ENCODE measurements around a stretch of chr14.

GRCh38 chr14:68679695-68680231 is 113.1 kb downstream of the ZFP36L1 start:
- PRO-cap, 3 experiments = no peak in any of the 3 experiments
- RAMPAGE, long total RNA, 2 experiments = no peak in any of the 2 experiments
- RRBS = no CpG with 5 or more reads among the region's 6 CpGs

DNA sequence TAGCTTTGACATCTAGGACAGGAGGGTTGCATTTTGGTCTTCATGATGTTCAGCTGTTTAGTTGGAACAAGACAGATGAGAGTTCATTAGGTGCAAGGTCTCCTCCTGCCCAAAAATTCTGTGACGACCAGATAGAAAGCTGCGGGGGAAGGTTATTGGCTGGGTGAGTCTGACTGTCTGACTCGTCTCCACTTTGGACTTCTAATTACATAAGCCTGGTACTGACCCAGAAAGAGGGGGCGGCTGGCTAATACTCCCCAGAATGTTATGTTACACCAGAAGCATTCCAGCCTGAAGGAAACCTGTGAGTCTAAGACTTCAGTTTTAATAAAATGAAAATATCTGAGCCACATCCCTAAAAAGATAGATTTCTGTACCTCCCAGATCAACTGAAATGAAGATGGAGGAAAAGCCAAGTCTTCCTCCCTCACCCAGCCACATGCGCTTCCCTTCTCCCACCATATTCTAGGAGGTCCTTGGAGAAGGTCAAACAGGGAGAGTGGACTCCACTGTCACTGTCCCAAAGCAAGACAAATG is 29.3 kb downstream of the ZFP36L1 start:
- PRO-cap, 3 experiments = no peak in any of the 3 experiments
- RAMPAGE, long total RNA, 2 experiments = no peak in any of the 2 experiments
- RRBS = no CpG with 5 or more reads among the region's 5 CpGs

GRCh38 chr14:68771648-68772269 is 21.1 kb downstream of the ZFP36L1 start:
- PRO-cap, 3 experiments = no peak in any of the 3 experiments
- RAMPAGE, long total RNA, 2 experiments = no peak in any of the 2 experiments
- RRBS = no CpG with 5 or more reads among the region's 12 CpGs

DNA sequence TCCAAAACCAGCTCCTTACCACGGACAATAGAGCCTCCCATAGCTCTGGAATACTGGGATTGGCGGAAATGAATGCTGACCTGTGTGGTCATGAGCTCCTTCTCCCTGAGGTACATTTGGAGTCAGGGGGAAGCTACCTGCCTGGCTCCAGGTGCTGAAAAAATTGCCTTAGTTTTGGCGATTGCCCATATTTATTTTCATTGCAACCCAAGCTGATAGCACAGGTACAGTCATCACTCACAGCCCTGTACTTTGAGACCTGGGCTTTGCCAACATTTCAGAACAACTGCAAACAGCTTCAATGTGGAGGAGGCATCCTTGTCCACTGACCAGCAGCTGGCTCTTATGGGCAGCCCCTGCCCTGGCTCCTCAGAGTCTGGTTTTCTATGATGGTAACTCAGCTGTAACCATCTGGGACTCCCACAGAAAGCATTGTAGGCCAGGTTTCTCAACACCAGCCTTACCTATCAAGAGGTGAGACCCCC is 9.0 kb downstream of the ZFP36L1 start:
- PRO-cap, 3 experiments = no peak in any of the 3 experiments
- RAMPAGE, long total RNA, 2 experiments = no peak in any of the 2 experiments
- RRBS = no CpG with 5 or more reads among the region's 3 CpGs

DNA sequence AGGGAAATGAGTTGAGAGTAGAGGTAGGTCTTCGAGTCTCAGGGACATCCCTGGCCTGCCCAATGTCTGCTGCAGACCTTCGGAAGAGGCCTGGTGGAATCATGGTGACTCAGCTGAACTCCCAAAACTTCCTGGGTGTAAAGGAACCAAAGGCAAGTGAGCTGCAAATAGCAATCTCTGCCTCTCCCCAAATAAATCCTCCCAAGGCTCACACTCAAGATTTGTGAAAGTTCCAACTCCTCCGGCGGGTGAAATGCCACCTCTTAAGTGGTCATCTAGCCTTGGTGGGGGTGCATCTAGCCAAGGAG is 6.4 kb downstream of the ZFP36L1 start:
- PRO-cap, 3 experiments = no peak in any of the 3 experiments
- RAMPAGE, long total RNA, 2 experiments = no peak in any of the 2 experiments
- RRBS = no CpG with 5 or more reads among the region's 4 CpGs

- PRO-cap, 3 experiments = peak in 2 of 3 experiments; most common plus-strand start chr14:68789579 (in 2); most common minus-strand start chr14:68788901 (in 1)
- RAMPAGE, long total RNA, 2 experiments = no peak in any of the 2 experiments
- RRBS = 19% methylated on average over 4 of the region's 15 CpGs
Measured at GRCh38 chr14:68788627-68789637, 3.9 kb downstream of the ZFP36L1 start.

- PRO-cap, 3 experiments = no peak in any of the 3 experiments
- RAMPAGE, long total RNA, 2 experiments = no peak in any of the 2 experiments
- RRBS = no CpG with 5 or more reads among the region's 31 CpGs
Measured at GRCh38 chr14:68792154-68792777, 601 bp downstream of the ZFP36L1 start.

GRCh38 chr14:68815746-68816279 is 22.9 kb upstream of the ZFP36L1 start:
- PRO-cap, 3 experiments = peak in 1 of 3 experiments; most common plus-strand start chr14:68815961 (in 1)
- RAMPAGE, long total RNA, 2 experiments = no peak in any of the 2 experiments
- RRBS = no CpG with 5 or more reads among the region's 16 CpGs

DNA sequence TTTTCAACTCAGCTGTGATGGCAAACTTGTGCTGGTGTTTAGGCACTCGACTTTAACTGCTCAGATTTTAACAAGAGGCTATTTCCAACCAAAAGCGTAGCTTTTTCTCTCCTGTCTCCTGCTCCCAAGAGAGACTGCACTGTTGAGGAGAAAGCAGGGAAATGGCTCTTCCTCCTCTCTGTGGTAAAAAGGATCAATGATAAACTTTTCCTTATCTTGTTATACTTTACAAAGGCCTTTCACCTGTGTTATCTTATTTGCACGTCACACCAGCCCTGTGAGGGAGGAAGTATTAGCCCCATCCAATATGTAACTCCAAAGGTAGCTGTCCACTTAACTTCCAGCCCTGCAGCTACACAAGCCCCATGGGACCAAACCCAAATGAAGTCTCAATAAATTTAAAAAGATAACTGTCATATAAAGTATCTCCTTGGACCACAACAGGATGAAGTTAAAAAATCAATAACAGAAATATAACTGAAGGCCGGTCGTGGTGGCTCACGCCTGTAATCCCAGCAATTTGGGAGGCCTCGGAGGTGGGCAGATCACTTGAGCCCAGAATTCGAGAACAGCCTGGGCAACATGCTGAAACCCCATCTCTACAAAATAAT is 32.9 kb upstream of the ZFP36L1 start:
- PRO-cap, 3 experiments = no peak in any of the 3 experiments
- RAMPAGE, long total RNA, 2 experiments = no peak in any of the 2 experiments
- RRBS = no CpG with 5 or more reads among the region's 8 CpGs

DNA sequence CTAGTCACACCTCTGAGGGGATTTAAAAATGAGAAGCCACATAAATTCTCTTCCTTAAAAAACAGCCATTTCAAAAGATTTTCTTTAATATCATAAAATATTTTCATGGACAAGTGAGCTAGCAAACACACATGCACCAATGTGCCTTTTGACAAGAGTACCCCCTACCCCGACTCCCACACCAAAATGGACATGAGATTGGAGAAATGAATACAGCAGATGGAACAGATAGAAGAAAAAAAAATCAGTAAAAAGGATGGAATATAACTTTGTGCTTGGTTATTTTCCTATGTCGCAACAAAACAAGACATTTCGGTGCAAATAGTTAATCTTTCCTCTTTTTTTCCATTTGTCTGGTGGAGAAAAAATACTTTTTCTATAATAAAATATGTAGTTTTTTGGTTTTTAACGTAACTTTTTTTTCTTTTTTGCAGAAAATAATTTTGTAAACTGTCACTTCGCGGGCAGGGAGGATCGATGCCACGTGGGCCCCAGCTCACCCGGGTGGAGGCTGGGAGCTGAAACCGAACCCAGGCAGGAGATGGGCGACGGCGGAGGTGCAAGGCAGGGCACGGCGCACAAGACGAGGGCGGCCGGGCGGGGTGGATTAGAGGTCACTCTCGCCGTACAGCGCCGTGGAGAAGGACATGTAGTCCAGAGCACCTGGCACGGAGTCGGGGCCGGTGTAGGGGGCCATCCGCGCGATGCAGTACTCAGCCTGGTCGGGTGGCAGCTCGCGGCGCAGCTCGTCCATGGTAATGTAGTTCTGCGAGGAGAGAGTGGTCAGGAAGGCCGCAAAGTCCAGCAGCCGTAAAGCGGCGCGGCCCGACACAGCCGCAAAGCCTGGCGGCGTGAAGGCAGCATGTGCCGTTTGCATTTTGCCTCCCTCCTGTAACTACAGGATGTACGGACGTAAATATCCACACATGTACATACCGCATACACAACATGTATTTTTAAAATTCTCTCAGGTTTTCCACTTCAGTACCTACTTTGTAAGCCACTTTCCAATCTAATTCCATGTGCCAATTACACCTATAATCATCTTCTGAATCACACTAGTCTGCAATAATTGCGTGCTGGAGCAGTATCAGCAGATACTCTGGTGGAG is 81.7 kb upstream of the ZFP36L1 start:
- PRO-cap, 3 experiments = peak in 3 of 3 experiments; most common plus-strand start position 839 of the sequence (in 2); most common minus-strand start position 760 of the sequence (in 2)
- RAMPAGE, long total RNA, 2 experiments = start-site peak on the minus strand in 1 of 2 experiments, centred at position 758 of the sequence, 35 reads per replicate
- RRBS = 7% methylated on average over 13 of the region's 49 CpGs

- PRO-cap, 3 experiments = no peak in any of the 3 experiments
- RAMPAGE, long total RNA, 2 experiments = start-site peak on the minus strand in 1 of 2 experiments, at chr14:68892059-68892144 at its widest, 20 reads per replicate
- RRBS = 90% methylated on average over 2 of the region's 20 CpGs
Measured at GRCh38 chr14:68891876-68892547, 87.1 kb downstream of the ACTN1 start.

DNA sequence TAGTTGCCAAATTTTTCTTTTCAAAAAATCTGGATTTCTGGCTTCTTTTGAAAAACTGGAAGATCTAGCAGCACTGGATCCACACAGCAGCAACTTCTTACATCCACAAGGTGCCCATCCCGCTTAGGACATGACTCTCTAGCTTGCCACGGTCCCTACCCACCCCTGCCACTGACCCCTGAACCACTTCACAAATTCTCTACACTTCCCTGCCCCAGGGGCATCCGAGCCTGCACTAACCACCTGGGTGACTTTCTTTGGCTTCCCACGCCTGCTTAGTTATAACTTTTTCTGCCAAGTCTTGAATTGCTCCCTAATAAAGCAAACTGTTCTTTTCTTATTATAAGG is 60.0 kb downstream of the ACTN1 start:
- PRO-cap, 3 experiments = no peak in any of the 3 experiments
- RAMPAGE, long total RNA, 2 experiments = no peak in any of the 2 experiments
- RRBS = no CpG with 5 or more reads among the region's 4 CpGs

- PRO-cap, 3 experiments = no peak in any of the 3 experiments
- RAMPAGE, long total RNA, 2 experiments = no peak in any of the 2 experiments
- RRBS = no CpG with 5 or more reads among the region's 13 CpGs
Measured at GRCh38 chr14:68938515-68939716, 40.2 kb downstream of the ACTN1 start.

GRCh38 chr14:68958320-68959087 is 20.6 kb downstream of the ACTN1 start:
- PRO-cap, 3 experiments = no peak in any of the 3 experiments
- RAMPAGE, long total RNA, 2 experiments = no peak in any of the 2 experiments
- RRBS = no CpG with 5 or more reads among the region's 10 CpGs

GRCh38 chr14:68967655-68968472 is 11.2 kb downstream of the ACTN1 start:
- PRO-cap, 3 experiments = no peak in any of the 3 experiments
- RAMPAGE, long total RNA, 2 experiments = no peak in any of the 2 experiments
- RRBS = no CpG with 5 or more reads among the region's 14 CpGs

DNA sequence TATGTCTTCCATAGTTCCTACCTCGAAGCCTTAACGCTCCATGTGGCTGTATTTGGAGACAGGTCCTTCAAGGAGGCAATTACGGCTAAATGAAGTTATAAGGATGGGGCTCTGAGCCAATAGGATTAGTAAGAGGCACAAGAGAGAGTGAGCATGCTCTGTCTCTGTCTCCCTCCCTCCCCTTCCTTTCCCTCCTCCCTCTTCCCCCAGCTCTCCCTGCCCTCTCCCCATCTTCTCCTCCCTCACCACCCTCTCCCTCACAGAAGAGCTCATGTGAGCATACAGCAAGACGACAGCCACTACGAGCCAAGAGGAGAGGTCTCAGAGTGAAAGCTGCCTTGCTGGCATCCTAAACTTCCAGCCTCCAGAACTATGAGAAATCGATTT is 25.5 kb upstream of the ACTN1 start:
- PRO-cap, 3 experiments = no peak in any of the 3 experiments
- RAMPAGE, long total RNA, 2 experiments = no peak in any of the 2 experiments
- RRBS = no CpG with 5 or more reads among the region's 6 CpGs

GRCh38 chr14:69053057-69053335 is 73.9 kb upstream of the ACTN1 start:
- PRO-cap, 3 experiments = no peak in any of the 3 experiments
- RAMPAGE, long total RNA, 2 experiments = no peak in any of the 2 experiments
- RRBS = no CpG with 5 or more reads among the region's 1 CpG

DNA sequence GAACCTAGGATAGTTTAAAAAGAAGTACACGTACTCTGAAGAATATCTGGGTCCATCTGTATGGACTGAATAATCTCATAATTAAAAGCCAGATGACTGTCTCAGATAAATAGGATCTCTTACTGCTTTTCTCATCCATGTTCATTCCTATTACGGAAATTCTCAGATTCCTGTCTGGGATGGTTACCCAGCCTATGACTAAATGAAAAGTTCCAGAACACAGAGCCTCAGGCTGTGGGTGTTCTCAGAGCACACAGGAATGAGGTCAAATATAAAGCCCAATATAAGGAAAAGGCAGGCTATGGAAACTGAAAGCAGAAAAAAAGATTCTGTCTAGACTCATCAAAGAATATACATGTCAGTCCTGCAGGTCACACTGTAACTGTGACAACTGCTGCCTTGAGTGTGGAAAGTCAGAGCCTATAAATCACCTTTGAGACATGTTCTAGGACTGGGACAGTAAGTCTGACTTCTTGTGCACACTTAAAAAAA is 64.4 kb downstream of the DCAF5 start:
- PRO-cap, 3 experiments = no peak in any of the 3 experiments
- RAMPAGE, long total RNA, 2 experiments = no peak in any of the 2 experiments
- RRBS = no CpG with 5 or more reads among the region's 2 CpGs

DNA sequence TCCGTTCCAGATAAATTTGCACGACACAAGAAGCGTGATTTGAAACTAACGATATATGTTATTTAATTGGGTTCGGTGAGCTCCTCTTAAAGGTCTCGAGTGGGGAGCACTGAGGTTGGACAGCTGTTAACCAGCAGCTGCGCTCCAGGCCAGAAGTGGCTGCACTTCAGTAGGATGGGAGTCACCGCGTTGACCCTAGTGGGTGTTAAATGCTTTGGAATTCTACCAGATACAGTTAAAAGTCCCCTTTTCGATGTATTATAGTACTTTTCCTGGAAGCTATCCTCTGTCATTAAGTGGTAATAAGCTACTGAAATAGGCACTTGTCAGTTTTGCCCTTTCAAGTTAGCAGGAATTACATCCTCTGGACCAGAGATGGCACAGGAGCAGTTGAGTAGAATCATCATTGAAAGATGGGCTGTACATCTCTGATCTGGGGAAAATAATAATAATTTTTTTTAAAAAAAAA is 1.1 kb upstream of the DCAF5 start:
- PRO-cap, 3 experiments = peak in 1 of 3 experiments; most common minus-strand start position 128 of the sequence (in 1)
- RAMPAGE, long total RNA, 2 experiments = no peak in any of the 2 experiments
- RRBS = no CpG with 5 or more reads among the region's 10 CpGs

GRCh38 chr14:69247497-69247833 is 12.5 kb upstream of the GALNT16 start:
- PRO-cap, 3 experiments = no peak in any of the 3 experiments
- RAMPAGE, long total RNA, 2 experiments = no peak in any of the 2 experiments
- RRBS = no CpG with 5 or more reads among the region's 3 CpGs

All from testis (tissue), 5 donors.